Colon Carcinoma Metastatic in the Lung (tissue), 2 donors: Measurements from ENCODE around the gene CREBZF.

- PRO-cap, 2 experiments: no peak in any of the 2 experiments
These were observed 533.4 kb upstream of the TENM4 start for GRCh38 chr11:79974184-79974650.

- PRO-cap, 2 experiments: no peak in any of the 2 experiments
These were observed 75.6 kb downstream of the PRCP start for GRCh38 chr11:82824550-82825135.

GRCh38 chr11:82955680-82956514, 54.4 kb downstream of the DDIAS start:
- PRO-cap, 2 experiments: no peak in any of the 2 experiments

- PRO-cap, 2 experiments: peak in 1 of 2 experiments; most common plus-strand start chr11:82971653 (in 1)
These were observed 69.7 kb downstream of the DDIAS start for GRCh38 chr11:82971194-82971716.

DNA sequence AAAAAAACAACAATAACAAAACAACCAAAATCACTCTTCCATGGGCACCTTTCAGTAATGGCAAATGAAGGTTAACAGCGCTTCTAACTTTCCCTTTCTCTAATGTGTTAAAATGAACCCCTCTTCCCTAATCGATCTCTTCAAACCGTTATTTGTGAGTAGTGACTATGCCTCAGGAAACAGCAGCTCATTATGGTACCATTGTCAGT, 1.1 kb downstream of the RAB30 start:
- PRO-cap, 2 experiments: no peak in any of the 2 experiments

DNA sequence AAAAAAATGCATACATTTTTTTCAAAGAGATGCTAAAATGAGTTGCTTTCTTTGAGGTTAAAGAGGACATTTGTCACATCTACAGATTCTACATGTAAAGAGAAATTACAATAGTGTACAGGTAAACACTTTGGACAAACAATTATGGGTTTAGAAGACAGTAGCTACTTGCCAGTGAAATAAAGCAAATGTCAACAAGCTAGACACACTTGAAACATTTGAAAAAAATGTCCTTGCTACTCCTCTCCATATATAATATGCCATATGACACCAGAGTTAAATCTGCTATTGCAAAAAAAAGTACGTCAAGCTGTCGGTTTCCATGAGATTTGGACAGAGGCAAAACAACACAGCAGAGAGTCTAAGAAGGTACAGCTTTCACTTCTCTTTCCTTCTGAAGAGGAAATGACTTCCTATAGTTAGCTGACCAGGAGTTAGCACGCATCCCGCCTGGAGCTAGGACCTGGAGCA, 394.8 kb upstream of the CCDC90B start:
- PRO-cap, 2 experiments: no peak in any of the 2 experiments

GRCh38 chr11:85628707-85629735, 628 bp downstream of the TMEM126B start:
- PRO-cap, 2 experiments: peak in 2 of 2 experiments; most common minus-strand start chr11:85628991 (in 2)

GRCh38 chr11:85663741-85664544, 986 bp downstream of the CREBZF start:
- PRO-cap, 2 experiments: peak in 2 of 2 experiments; most common plus-strand start chr11:85664376 (in 1); most common minus-strand start chr11:85664172 (in 1)

DNA sequence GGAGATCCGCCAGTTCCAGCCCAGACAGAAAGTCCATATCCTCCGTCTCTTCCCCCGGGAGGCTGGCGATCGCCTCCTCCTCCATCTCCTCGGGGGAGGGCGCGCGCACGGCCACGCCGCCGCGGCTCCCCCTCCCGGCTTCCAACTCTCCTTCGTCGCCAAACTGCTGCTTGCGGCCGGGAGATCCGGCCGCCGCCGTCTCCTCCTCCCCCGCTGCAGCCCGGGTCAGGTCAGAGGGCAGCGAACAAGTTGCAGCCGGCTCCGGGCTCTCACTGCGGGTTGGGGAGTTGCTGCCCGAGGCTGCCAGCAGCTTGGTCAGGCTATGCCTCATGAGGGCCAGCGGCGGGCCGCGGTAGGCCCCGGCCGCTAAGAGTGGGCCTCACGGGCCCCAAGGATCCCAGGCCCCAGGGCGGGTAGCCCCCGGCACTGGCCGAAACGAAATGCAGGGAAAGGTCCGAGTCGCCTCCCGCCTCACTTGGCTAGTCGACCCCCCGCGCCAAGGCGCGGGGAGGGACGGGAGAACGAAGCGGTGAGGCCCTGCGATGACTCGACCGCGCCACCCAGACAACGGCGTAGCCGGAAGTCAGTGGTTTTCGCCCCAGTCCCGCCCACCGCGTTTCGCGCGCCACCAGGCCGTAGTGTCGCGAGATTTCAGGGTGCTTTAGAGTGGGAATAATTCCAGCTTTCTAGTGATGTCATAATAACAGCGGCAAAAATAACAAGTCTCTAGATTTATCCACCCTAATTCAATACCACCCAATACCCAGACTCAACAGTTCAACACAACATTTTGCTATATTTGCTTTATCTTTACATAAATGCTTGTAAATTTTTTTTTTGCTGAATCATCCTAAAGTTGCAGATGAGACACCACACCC, at the start of gene CREBZF:
Gene CREBZF (minus strand): TSS at position 585 of the 878 bp plus-strand sequence.
- PRO-cap, 2 experiments: peak in 2 of 2 experiments; most common plus-strand start position 161 of the sequence (in 1); most common minus-strand start position 566 of the sequence (in 2)

GRCh38 chr11:85742924-85743481, 57.0 kb upstream of the CCDC89 start:
- PRO-cap, 2 experiments: no peak in any of the 2 experiments

GRCh38 chr11:85752749-85753812, 57.9 kb downstream of the SYTL2 start:
- PRO-cap, 2 experiments: peak in 1 of 2 experiments; most common plus-strand start chr11:85753223 (in 1)

GRCh38 chr11:85774622-85775279, 36.2 kb downstream of the SYTL2 start:
- PRO-cap, 2 experiments: peak in 2 of 2 experiments; most common plus-strand start chr11:85775024 (in 1); most common minus-strand start chr11:85774899 (in 1)

GRCh38 chr11:85950748-85951134, 95.6 kb downstream of the CCDC83 start:
- PRO-cap, 2 experiments: no peak in any of the 2 experiments

DNA sequence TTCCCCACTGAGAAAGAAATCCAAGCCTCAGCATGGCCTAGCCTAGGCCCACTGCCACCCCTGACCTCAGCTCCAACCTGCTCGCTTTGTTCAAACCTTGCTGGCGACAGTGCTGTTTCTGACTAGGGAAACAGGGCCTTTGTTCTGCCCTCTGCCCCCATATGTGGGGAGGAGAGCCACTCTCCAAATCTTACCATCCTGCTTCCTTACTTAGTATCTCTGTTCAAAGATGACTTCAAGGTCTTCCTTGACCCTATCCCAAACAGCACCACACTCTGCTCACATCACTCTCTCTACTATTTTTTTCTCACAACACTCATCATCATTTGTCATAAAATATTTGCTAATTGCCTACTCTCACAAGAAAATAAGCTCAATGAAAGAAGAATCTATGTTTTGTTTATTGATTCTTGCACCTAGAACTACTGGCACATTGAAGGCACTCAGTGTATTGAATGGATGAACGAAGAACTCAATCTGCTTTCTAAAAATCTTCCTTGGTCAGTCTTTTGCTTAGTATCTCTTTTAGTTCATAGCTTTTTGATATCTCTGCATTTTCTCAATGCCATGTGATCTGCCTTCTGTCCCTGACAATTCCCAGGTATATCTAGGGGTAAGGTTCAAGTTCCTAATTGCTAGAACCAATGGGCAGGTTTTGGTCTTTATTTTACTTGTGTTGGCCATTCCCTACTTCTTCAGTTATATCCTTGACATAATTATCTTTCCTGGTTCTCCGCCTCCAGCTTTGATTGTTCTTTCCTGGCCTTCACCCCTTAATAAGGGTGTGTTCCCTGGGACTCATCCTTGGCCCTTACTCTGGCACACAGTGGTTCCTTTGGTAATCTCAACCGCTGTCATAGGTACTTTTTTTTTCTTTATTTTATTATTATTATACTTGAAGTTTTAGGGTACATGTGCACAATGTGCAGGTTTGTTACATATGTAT, 96.2 kb downstream of the CCDC83 start:
- PRO-cap, 2 experiments: no peak in any of the 2 experiments

GRCh38 chr11:86015846-86017070, 52.6 kb downstream of the PICALM start:
- PRO-cap, 2 experiments: no peak in any of the 2 experiments

- PRO-cap, 2 experiments: no peak in any of the 2 experiments
These were observed 1.3 kb downstream of the EED start for GRCh38 chr11:86245742-86246273.

GRCh38 chr11:86523884-86524377, 149.2 kb downstream of the CCDC81 start:
- PRO-cap, 2 experiments: no peak in any of the 2 experiments

- PRO-cap, 2 experiments: no peak in any of the 2 experiments
These were observed 203.1 kb upstream of the PRSS23 start for GRCh38 chr11:86597102-86597786.

- PRO-cap, 2 experiments: no peak in any of the 2 experiments
These were observed 171.5 kb upstream of the PRSS23 start for GRCh38 chr11:86628715-86629464.

GRCh38 chr11:86735599-86735878, 64.8 kb upstream of the PRSS23 start:
- PRO-cap, 2 experiments: no peak in any of the 2 experiments